ENCODE measurements around the gene ANHX.

GRCh38 chr12:133235817-133236016 lies at the start of gene ANHX:
Gene ANHX, minus strand, starts transcription at chr12:133235877.
- RRBS: 59% methylated on average over 15 of the region's 25 CpGs